Daoy (cell line): ENCODE measurements around a stretch of chr9.

- RAMPAGE, long total RNA: no peak
These were observed 31.2 kb downstream of the SARDH start for GRCh38 chr9:133706867-133707495.

GRCh38 chr9:133711221-133711619 lies 26.9 kb downstream of the SARDH start:
- RAMPAGE, long total RNA: no peak

- RAMPAGE, long total RNA: no peak
These were observed 47.4 kb upstream of the SARDH start for GRCh38 chr9:133785345-133786127.

GRCh38 chr9:133877344-133877770 lies 114.8 kb downstream of the VAV2 start:
- RAMPAGE, long total RNA: no peak

- RAMPAGE, long total RNA: no peak
These were observed 19.8 kb downstream of the BRD3OS start for GRCh38 chr9:134045044-134045613.

DNA sequence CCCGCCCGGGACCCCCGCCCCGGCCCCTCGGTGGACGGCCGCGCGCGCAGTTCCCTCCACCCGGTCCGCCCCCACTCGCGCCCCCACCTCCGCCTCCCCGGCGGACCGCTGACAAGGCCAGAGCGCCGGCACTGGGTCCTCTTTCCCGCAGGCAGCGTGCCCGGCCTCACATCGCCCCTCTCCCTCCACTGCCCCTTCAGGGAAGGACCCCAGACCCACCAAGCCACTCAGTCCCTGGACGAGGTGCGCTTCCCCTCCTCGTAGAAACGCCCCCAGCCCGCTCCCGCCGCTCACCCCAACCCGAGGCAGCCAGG lies 423 bp downstream of the WDR5 start:
- RAMPAGE, long total RNA: no peak

DNA sequence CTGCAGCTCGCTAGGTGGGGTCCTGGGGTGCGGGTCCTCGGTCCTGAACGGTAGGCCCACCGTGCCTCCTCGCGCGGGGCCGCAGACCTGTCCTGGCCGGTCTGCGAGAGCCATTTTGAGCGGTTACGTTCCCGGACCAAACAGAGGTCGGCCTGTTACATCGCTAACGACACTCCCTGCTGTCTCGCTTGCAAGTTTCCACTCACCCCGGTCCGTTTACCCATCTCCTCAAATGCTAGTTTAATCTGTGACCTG lies 707 bp downstream of the WDR5 start:
- RAMPAGE, long total RNA: no peak

DNA sequence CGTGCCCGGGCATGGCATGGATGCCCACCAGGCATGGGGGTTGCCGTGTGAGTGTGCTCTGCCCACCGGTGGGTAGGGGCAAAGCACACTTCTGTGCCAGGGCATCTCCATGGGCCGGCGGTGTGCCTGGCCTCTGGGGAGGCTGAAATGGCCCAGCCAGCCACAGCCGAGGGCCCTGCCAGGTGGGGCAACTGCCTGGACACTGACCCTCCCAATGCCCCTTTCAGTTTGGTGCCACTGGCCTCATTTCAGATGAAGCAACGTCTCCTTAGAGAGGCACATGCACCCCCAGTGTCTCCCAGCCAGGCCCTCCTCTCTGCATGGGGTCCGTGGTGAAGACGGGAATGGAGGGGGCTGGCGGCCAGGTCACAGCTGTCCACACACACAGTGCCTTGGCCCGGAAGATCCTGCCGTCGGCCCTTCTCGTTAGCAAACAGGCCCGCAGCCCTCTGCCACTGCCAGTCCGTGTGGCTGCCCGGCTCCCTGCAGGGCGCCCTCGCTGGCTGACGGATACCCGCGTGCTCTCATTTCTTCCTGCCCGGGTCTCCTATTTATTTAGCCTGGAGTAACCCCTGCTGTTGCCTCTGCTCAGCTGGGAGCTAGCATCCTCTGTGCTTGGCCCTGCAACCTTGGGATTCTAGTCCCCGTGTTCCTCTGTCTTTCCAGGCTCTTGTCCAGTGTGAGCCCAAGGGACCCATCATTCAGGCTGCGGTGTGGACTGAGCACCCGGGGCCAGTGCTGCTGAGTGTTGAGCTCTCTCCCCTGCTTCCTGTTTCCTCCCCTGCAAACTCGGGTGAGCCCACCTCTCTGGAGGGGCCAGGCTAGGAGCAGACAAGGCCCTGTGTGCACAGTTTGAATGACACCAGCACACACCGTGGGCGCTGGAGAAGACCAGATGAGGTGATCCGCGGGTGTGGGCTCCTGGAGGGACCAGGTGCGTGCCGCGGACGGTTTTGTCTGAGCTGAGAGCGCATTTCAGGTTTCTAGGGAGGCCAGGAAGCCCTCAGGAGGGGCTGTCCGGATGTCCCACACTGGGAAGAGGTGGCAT lies 42.9 kb downstream of the WDR5 start:
- RAMPAGE, long total RNA: no peak

DNA sequence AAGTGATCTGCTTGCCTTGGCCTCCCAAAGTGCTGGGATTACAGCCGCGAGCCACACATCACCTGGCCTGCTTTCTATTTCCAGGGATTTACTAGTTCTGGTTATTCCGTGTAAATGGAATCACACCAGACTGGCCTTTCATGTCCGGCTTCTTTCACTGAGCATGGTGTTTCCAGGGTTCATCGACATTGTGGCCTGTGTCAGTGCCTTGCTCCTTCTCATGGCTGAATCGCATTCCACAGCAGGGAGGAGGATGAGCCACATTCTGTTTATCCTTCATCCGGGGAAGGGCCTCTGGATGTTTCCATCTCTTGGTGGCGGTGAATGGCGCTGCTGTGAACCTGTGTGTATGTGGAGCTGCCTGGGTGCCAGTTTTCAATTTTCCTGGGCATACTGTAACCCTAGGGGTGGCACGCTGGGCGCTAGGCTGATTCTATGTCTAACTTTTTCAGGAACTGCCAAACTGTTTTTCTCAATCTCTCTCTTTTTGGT lies 87.2 kb downstream of the WDR5 start:
- RAMPAGE, long total RNA: no peak

GRCh38 chr9:134258637-134259666 lies 67.3 kb upstream of the RXRA start:
- RAMPAGE, long total RNA: no peak

- RAMPAGE, long total RNA: no peak
These were observed 1.0 kb upstream of the RXRA start for GRCh38 chr9:134325059-134325793.

DNA sequence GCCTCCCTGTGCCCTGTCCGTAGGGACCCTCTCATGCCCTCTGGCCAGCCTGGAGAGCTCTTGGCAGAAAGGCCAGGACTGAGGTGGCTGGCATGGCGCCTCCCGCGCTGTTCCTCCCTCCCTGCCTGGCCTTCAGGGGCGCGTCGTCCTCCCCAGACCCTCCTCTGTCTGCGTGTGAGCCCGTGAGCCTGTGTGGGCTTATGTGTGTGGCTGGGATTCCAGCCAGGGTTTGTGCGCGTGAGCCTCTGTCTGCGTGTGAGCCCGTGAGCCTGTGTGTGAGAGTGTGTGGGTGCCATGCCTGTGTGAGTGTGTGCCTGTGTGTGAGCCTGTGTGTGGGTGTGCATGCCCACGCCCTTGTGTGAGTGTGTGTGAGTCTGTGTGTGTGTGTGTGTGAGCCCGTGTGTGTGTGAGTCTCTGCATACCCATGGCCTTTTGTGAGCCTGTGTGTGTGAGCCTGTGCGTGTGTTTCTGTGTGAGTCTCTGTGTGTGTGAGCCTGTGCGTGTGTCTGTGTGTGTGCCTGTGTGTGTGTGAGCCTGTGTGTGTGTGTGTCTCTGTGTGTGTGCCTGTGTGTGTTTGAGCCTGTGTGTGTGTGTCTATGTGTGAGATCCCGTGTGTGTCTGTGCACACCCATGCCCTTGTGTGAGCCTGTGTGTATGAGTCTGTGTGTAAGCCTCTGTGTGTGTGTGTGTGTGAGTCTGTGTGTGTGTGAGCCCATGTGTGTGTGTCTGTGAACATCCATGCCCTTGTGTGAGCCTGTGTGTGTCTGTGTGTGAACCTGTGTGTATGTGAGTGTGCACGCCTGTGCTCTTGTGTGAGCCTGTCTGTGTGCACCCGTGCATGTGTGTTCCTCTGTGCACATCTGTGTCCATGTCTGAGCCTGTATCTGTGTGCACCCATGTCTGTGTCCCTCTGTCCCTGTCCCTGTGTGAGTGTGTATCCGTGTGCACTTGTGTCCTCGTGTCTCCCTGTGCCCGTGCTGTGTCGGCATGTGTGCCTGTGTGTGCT lies 13.2 kb downstream of the RXRA start:
- RAMPAGE, long total RNA: no peak

DNA sequence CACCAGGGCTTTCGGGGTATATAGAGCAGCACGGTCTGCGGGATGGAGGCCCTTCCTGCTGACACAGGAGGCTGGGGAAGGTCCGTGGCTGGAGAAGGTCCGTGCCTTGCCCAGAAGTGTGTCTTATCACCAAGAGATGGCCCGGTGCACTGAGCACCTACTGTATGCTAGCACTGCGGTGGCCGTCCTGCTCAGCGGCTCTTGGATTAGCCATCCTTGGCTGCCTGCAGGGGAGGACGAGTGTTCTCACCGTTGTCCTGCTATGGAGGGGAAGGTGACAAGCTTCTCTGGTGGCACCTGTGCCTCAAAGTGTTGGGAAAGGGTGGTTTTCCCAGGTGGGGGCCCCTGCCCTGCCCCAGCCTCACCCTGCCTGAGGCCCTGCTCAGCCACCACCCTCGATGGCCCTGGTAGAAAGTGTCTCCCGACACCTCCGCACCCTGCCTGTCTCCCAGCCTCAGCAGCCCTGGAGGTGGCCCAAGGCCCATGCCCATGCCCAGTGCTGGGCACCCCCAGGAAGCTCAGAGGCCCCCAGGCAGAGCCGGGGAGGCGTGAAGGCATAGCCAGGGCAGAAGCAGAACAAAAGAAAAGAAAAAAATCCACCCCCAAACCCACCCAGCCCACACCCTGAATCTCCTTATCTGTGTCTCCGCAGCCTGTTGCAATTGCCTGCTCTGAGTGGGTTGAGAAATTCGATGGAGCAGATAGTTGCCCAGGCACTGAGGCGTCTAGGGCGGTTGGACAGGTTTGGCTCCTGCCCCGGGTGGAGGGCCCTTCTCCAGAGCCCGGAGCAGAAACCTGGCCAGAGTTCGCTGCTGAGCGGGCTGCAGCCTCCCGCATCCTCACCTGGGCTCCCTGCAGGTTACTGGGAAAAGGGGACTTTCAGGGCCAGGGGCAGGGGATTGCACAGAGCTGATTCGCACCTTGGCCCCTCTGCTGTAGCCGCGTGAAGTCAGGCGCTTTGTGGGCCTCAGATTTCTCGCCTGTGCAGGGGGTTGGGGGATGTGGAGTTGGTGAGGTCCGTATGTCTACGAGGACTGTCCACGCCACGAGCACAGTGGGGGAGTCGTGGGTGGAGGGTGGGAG lies 30.6 kb downstream of the RXRA start:
- RAMPAGE, long total RNA: no peak

DNA sequence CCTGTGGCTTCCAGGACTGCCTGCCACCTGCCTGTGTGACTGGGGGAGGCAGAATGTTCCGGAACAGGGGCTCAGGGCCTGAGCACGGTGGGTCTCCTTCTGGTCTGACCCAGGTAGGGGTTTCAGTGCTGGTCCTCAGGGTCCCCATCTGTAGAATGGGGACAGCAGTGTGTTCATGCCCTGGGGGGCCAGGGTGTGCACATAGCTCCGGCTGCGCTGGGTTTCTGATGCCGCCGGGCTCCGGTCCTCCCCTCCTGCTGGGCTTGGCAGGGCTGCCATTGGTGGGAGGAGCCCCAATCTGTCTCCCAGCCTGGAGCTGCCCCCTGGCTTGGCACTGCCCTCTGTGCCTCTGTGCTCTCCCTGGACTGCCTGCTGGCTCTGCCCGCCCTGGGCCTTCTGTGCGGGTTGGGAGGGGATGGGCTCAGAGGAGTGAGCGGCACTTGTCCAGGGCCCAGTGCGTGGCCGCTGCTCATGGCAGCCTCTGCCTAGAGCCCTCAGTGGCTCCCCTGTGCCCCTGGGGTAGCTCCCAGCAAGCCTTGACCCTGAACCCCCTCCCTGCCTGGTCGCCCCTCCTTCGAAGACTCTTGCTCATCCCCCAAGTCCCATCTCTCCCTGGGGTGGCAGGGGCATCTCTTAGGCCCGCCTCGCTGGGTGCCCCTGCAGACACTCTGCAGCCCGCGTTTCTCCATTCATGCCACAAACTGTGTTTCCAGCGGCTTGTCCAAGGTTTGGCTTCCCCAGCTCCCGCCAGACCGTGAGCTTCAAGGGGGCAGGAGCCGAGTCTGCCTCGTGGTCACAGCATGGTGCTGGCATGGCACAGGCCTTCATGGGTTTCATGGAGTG lies 35.7 kb downstream of the RXRA start:
- RAMPAGE, long total RNA: no peak

- RAMPAGE, long total RNA: no peak
These were observed 43.6 kb downstream of the RXRA start for GRCh38 chr9:134369645-134370430.

DNA sequence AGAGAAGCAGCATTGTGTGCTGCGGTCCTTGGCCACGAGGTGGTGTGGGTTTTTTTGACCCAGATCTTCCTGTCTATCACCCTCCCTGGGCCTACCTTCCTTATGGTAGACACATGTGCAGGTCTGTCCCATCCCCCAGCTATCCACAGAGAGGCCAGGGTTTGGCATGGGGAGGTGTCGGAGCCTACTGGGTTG lies 47.1 kb downstream of the RXRA start:
- RAMPAGE, long total RNA: no peak

DNA sequence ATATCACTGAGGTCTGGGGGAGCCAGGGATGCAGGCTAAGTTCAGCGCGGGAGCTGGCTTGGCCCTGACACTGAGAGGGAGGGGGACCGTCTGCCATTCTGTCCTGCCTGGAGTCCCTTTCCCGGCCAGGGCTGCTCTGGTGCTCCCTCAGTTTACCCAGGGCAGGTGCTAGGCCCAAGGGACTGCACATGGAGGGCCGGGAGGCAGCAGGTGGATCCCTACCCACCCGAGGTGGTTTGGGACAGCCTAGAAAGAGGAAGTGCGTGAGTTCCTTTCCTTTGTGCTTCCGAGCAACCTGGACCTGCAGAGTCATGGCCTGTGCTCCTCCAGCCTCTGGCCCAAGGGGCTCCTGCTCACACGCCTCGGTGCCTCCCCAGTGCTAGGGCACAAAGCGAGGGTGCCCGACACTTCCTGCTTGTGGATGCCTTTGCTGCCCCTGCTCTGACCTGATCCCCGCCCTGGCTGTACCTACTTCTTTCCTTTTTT lies 79.2 kb downstream of the RXRA start:
- RAMPAGE, long total RNA: no peak

DNA sequence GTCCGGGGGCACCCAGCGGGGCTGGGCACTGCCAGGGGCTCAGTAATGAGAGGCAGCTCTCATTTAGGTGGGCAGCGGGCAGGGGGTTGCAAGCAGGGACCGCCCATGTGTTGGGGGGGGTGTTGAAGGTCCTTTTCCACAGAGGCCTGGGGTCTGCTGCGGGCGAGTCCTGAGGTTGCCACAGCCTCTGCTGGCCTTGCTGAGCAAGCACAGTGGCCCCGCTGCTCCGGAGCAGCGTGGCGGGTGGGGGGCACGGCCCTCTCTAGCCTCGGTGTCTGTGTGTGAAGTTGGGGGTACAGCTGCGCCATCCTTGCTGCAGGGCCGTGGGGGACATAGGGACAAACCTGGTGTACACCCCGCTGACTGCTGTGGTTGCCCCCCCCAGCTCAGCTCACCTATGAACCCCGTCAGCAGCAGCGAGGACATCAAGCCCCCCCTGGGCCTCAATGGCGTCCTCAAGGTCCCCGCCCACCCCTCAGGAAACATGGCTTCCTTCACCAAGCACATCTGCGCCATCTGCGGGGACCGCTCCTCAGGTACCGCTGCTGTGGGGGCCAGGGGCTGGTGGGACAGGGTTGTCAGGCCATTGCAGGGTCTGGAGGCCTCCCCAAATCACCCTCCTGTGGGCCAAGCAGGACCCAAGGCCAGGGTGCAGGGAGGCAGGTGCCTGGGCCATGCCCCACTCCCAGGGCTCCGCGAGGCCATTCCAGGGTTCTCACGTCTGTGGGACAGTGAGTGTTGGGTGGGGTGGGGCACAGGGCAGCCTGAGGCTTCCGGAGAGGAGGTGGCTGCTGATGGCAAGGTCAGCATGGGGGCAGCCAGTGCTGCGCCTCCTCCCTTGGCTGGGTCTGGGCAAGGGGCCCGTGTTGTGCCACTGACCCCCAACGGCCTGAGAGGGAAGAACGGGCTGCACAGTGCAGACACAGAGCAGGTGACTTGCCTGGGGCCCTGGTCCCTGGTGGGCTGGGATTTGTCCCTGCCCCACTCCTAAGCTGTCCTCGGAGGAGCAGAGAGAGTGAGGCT lies 81.8 kb downstream of the RXRA start:
- RAMPAGE, long total RNA: no peak

DNA sequence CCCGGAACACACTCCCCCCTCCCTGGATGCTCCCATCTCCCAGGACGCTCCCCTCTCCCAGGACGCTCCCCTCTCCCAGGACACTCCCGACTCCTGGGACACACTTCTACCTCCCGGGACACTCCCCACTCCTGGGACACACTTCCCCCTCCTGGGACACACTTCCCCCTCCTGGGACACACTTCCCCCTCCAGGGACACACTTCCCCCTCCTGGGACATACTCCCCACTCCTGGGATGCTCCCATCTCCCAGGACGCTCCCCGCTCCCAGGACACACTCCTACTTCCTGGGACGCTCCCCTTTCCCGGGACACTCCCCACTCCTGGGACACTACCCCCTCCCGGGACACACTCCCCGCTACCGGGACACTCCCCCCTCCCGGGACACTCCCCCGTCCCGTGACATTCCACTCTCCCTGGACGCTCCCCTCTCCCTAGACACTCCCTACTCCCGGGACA lies 95.8 kb downstream of the RXRA start:
- RAMPAGE, long total RNA: no peak

DNA sequence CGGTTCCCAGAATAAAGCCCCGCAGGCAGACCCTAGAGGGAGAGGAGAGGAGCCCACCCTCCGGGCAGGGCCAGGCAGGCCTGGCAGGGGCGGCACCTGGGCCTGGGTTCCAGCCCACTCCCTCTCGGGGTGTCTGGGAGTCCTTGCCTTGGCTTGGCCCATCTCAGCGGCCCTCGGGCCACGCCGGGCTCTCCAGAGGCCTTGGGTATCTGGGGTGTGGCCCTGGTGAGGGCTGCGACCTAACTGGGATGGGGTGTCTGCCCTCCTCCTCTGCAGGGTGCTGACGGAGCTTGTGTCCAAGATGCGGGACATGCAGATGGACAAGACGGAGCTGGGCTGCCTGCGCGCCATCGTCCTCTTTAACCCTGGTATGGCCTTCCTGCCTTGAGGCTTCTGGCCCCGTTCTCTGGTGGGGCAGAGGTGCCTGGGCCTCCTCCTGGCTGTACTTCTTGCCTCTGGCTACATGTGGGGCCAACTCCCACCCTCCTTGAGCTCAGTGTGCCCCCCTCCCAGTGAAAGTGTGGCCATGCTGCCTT lies 105.4 kb downstream of the RXRA start:
- RAMPAGE, long total RNA: no peak